ENCODE results near the gene STEAP3.

- PRO-cap, result no peak
CAGE:
- cytosol, long polyA minus RNA, result no peak
- cytosol, long polyA plus RNA, result no peak
- long polyA plus RNA, result no peak
- nucleus, long polyA minus RNA, result no peak
- nucleus, long polyA plus RNA, result no peak
Observed at GRCh38 chr2:113158886-113159521, 14.8 kb upstream of the PSD4 start.

DNA sequence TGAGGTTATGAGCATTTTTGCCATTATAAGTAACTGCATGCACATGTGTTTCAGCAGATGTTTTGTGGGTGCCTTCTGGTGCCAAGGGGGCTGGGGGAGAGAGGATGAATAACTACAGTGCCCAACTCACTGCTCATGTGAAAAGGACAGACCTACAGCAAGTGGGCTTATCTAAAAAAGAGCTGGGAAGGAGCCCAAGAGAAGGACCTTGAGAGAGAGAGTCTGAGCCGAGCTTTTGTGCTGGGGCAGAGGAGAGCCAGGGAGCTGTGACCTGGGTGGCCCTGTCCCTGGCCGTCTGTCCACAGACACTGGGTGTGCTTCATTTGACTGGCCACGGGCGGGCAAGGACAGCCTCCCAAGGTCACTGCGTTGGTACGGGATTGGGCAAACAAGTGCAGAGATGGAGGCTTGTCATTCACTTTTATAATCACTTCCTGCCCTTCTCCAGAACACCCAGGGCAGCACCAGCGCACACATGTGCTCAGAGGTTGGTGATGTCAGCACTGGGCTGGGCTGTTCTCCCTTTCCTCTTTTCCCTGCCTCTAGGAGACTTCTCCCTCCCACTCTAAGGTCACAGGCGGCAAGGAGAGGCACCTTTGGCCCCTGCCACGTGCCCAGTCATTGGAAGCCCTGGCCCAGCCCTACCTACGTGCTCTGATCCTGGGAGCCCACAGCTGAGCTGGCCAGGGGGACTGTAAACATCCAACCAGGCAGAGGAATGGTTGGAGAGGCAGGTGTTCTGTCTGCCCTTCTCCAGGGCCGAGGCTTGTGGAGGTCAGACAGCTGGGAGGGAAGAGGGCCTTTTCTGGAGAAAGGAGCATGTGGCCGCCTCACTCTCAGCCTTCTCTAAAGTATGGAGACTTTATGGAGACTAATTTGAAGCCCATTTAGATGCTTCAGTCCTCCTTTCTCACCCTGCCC lies 6.5 kb upstream of the PSD4 start:
- PRO-cap, result no peak
CAGE:
- cytosol, long polyA minus RNA, result no peak
- cytosol, long polyA plus RNA, result no peak
- long polyA plus RNA, result no peak
- nucleus, long polyA minus RNA, result no peak
- nucleus, long polyA plus RNA, result no peak

DNA sequence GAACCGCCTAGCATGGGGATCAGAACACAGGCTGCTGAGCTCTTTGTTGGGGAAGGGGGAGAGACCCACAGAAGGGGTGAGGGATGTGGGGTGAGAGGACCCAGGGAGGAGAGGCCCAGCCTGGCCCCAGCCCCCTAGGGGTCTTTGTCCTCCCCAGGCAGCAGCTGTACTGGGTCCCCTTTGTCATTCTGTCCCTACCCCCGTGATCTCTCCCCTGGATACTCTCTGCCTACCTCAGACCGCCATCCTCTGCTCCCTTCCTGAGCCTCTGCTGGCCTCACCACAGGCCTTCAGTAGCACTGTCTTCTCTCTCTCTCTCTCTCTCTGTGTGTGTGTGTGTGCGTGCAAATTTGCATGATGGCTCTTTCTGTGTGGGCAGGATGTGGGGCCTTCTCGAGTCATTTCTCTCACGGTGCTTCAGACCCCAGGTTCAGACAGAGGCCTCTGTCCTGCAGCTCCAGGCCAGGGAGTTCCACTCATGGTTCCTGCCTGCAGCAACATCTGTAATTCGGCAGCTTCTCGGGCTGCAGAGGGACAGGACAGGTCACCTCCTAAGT lies 1.3 kb downstream of the PSD4 start:
- PRO-cap, result no peak
CAGE:
- cytosol, long polyA minus RNA, result no peak
- cytosol, long polyA plus RNA, result no peak
- long polyA plus RNA, result no peak
- nucleus, long polyA minus RNA, result no peak
- nucleus, long polyA plus RNA, result no peak

DNA sequence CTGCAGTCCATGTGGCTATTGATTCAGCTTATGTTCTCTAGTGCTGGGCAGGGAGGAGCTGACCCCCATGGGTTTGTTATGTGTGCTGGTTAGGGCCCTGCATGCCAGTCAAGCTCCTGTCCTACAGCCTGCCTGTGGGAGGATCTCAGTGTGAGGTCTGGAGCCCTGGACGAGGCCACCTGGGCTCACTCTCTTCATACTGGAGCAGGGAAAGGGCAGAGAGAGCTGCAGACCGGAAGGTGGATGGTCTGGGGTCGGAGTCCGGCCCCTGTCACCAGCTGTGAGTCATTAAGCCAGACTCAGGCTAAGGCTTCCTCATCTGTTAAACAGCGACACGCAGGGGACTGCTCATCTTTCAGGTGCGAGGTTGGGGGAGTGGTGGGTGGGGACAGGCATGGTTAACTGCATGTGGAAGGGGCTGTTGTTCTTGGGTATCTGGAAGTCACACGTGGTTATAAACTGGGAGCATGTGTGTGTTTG lies 6.6 kb downstream of the PSD4 start:
- PRO-cap, result no peak
CAGE:
- cytosol, long polyA minus RNA, result no peak
- cytosol, long polyA plus RNA, result no peak
- long polyA plus RNA, result no peak
- nucleus, long polyA minus RNA, result no peak
- nucleus, long polyA plus RNA, result no peak

DNA sequence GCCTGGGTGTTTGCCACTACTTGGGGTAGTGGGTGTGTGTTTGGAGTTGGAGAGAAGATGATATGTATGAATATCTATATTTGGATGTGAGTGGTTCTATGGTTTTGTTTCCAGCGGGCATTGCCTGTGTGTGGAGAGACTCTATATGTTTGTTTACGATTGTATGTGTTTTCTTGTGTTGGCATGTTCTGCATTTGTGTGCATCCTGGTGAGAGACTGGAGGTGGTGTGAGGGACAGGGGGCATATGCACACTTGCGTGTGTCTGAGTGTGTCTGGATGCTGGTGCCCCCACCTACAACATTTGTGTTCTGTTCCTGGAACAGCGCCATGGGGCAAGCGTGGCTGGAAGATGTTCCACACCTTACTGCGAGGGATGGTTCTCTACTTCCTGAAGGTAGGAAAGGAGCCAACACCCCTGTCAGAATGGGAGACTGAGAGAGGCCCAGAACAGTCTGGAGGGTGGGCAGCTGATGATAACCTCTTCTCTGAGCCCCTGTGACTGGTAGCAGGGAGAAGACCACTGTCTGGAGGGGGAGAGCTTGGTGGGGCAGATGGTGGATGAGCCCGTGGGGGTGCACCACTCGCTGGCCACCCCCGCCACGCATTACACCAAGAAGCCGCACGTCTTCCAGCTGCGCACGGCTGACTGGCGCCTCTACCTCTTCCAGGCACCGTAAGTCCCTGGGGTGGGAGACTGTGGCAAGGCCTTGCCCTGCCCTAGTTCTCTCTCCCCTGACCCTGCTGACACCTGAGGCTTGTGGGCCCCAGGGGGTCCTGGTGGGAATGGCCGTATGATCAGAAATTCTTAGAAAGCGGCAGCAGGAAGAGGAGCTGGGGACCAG lies 23.7 kb downstream of the PSD4 start:
- PRO-cap, result no peak
CAGE:
- cytosol, long polyA minus RNA, result no peak
- cytosol, long polyA plus RNA, result no peak
- long polyA plus RNA, result no peak
- nucleus, long polyA minus RNA, result no peak
- nucleus, long polyA plus RNA, result no peak

DNA sequence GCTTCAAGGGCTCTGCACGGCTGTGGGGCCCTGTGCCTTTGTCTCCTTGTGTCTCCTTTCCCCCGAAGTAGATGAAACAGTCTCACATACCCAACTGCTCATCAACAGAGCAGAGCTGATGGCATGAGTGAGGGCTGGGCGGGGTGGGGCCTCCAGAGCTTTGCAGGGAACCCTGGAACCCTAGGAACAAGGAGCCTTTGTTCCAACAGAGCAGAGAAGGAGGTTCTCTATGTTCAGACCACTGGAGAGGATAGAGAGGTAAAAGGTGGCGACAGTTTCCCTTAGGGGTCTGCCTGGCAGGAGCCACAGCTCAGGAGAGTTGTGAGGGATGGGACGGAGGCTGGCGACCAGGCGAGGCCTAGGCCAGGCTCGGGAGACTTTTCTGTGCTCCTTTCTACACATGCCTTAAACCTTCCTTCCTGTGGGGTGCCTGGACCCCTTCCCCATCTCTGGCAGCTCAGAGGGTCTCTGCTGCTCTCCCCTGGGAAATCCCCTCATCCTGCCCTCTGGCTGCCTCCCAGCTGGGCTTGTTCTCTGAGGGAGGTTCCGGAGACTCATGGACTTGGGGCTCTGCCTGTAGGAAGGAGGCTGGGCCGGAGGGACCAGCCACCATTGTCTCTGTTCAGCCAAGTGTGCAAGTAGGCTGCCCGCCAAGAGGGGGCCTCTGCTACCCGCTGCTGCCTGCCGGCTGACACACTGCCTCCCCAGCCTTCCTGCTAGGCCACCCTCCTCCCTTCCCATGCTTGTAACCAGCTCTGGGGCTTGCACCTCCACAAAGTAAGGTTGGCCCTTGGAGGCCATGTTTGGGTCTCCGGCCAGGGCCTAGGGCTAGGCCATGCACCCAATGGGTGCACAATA lies 28.5 kb downstream of the PSD4 start:
- PRO-cap, result no peak
CAGE:
- cytosol, long polyA minus RNA, result no peak
- cytosol, long polyA plus RNA, result no peak
- long polyA plus RNA, result no peak
- nucleus, long polyA minus RNA, result no peak
- nucleus, long polyA plus RNA, result no peak

GRCh38 chr2:113244159-113244792 lies 34.4 kb downstream of the PAX8 start:
- PRO-cap, result no peak
CAGE:
- cytosol, long polyA minus RNA, result no peak
- cytosol, long polyA plus RNA, result no peak
- long polyA plus RNA, result no peak
- nucleus, long polyA minus RNA, result no peak
- nucleus, long polyA plus RNA, result no peak

GRCh38 chr2:113265427-113266676 lies 12.9 kb downstream of the PAX8 start:
- PRO-cap, result no peak
CAGE:
- cytosol, long polyA minus RNA, result no peak
- cytosol, long polyA plus RNA, result no peak
- long polyA plus RNA, result no peak
- nucleus, long polyA minus RNA, result no peak
- nucleus, long polyA plus RNA, result no peak

- PRO-cap, result no peak
CAGE:
- cytosol, long polyA minus RNA, result no peak
- cytosol, long polyA plus RNA, result no peak
- long polyA plus RNA, result no peak
- nucleus, long polyA minus RNA, result no peak
- nucleus, long polyA plus RNA, result no peak
Observed at GRCh38 chr2:113342718-113343137, 64.0 kb upstream of the PAX8 start.

GRCh38 chr2:113891359-113891886 lies 1.5 kb downstream of the ACTR3 start:
- PRO-cap, result bidirectional peak, plus-strand start at chr2:113891594, minus-strand start at chr2:113891462
CAGE:
- cytosol, long polyA minus RNA, result no peak
- cytosol, long polyA plus RNA, result no peak
- long polyA plus RNA, result no peak
- nucleus, long polyA minus RNA, result no peak
- nucleus, long polyA plus RNA, result no peak

DNA sequence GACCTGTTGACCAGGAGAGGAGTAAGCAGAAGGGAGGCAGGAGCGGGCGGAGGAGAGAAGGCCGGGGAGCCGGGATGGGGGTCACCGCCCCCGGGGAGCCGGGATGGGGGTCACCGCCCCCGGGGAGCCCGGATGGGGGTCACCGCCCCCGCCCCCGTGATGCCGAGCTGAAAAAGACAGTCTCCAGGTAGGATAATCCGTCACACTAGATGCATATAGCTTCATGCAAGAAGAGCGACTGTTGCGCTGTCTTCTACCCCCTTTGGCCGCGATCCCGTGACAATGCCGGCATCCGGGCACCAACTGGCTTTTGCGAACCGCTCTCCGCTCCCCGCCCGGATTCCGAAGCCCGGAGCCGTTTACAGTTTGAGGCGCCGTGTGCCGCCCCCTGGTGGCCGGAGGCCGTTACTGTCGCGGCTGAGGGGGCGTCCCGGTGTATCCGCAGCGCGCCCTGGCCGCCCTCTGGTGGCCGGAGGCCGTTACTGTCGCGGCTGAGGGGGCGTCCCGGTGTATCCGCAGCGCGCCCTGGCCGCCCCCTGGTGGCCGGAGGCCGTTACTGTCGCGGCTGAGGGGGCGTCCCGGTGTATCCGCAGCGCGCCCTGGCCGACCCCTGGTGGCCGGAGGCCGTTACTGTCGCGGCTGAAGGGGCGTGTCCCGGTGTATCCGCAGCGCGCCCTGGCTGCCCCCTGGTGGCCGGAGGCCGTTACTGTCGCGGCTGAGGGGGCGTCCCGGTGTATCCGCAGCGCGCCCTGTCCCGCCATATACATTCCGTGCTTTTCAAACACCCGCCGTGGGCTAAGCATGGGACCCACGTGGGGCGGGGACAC lies 89.6 kb downstream of the ACTR3 start:
- PRO-cap, result no peak
CAGE:
- cytosol, long polyA minus RNA, result no peak
- cytosol, long polyA plus RNA, result no peak
- long polyA plus RNA, result no peak
- nucleus, long polyA minus RNA, result no peak
- nucleus, long polyA plus RNA, result no peak

GRCh38 chr2:114714114-114714687 lies 271.8 kb downstream of the DPP10 start:
- PRO-cap, result no peak
CAGE:
- cytosol, long polyA minus RNA, result no peak
- cytosol, long polyA plus RNA, result no peak
- long polyA plus RNA, result no peak
- nucleus, long polyA minus RNA, result no peak
- nucleus, long polyA plus RNA, result no peak

DNA sequence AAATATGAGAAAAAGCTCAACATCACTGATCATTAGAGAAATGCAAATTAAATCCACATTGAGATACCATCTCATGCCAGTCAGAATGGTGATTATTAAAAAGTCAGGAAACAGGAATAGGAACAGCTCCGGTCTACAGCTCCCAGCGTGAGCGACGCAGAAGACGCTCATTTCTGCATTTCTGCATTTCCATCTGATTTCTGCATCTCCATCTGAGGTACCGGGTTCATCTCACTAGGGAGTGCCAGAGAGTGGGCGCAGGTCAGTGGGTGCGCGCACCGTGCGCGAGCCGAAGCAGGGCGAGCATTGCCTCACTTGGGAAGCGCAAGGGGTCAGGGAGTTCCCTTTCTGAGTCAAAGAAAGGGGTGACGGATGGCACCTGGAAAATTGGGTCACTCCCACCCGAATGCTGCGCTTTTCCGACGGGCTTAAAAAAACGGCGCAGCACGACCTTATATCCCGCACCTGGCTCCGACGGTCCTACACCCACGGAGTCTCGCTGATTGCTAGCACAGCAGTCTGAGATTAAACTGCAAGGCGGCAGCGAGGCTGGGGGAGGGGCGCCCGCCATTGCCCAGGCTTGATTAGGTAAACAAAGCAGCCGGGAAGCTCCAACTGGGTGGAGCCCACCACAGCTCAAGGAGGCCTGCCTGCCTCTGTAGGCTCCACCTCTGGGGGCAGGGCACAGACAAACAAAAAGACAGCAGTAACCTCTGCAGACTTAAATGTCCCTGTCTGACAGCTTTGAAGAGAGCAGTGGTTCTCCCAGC lies 10.6 kb upstream of the DDX18 start:
- PRO-cap, result no peak
CAGE:
- cytosol, long polyA minus RNA, result no peak
- cytosol, long polyA plus RNA, result no peak
- long polyA plus RNA, result no peak
- nucleus, long polyA minus RNA, result no peak
- nucleus, long polyA plus RNA, result no peak

DNA sequence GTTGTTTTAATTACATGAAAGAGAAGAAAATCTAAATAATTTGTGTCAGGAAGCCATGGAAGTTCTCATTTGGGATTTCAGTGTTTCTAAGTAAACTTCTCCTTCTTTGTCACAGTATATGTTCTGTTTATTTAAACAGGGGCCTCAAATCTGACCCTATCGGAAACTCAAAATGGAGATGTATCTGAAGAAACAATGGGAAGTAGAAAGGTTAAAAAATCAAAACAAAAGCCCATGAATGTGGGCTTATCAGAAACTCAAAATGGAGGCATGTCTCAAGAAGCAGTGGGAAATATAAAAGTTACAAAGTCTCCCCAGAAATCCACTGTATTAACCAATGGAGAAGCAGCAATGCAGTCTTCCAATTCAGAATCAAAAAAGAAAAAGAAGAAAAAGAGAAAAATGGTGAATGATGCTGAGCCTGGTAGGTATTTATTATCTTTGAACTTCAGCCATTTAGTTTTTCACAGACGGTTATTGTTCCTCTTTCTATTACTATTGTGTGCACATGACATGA lies 2.9 kb downstream of the DDX18 start:
- PRO-cap, result no peak
CAGE:
- cytosol, long polyA minus RNA, result no peak
- cytosol, long polyA plus RNA, result no peak
- long polyA plus RNA, result no peak
- nucleus, long polyA minus RNA, result no peak
- nucleus, long polyA plus RNA, result no peak

- PRO-cap, result no peak
CAGE:
- cytosol, long polyA minus RNA, result no peak
- cytosol, long polyA plus RNA, result no peak
- long polyA plus RNA, result no peak
- nucleus, long polyA minus RNA, result no peak
- nucleus, long polyA plus RNA, result no peak
Observed at GRCh38 chr2:117917220-117917690, 96.6 kb downstream of the CCDC93 start.

DNA sequence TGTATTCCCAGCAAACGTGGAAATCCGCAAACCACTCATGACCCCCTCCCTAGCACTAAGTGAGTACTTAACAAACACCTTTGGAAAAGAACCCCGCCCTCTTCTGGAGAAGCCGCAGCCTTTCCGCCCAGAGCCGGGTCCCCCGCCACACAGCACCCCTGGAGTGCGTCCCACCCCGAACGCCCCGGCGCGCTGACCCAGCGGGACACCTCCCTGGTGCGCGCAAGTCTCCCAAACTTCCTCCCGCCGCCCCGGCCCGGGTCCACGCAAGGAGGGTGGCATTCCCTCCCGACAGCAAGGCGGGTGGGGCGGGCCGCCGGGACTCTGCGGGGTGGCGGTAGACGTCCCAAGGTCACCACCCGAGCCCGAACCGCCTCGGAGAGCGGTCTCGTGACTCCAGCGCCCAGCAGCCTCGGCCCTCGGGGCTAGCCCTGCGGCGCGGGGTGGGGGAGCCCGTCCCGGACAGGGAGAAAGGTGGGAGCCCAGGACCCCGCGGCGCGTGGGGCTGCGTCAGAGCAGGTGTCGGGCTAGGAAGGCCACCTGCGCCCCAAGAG lies 622 bp downstream of the CCDC93 start:
- PRO-cap, result no peak
CAGE:
- cytosol, long polyA minus RNA, result no peak
- cytosol, long polyA plus RNA, result no peak
- long polyA plus RNA, result no peak
- nucleus, long polyA minus RNA, result no peak
- nucleus, long polyA plus RNA, result no peak

- PRO-cap, result no peak
CAGE:
- cytosol, long polyA minus RNA, result no peak
- cytosol, long polyA plus RNA, result no peak
- long polyA plus RNA, result no peak
- nucleus, long polyA minus RNA, result no peak
- nucleus, long polyA plus RNA, result no peak
Observed at GRCh38 chr2:118077471-118078193, 10.6 kb upstream of the INSIG2 start.

DNA sequence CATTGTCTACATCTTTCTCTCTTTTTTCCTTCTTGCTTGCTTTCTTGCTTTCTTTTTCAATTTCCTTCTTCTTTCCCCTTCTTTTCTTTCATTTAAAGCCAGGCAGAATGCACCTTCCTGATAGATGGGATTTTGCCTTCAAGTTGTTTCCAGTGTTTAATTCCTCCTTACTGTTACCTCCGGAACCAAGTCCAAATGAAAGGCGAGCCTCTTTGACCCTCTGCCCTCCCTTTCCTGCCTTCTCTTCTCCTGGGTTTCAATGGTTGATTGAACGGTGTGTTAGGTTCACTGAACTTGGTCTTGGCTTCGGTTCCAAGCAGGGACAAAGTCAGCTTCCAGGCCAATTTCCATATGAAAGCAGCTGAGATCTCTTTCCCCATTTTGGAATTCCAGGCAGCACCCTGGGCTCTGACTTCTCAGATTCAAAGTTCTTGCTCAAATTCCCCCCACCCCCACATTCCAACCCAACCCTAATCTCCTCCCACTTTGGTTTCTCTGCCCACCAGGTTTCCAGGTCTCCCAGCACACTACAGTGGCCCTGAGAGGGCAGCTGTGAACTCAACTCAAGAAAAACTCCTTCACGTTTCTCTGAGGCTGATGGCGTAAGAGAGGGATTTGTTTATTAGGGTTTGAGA lies 230.9 kb downstream of the INSIG2 start:
- PRO-cap, result no peak
CAGE:
- cytosol, long polyA minus RNA, result no peak
- cytosol, long polyA plus RNA, result no peak
- long polyA plus RNA, result no peak
- nucleus, long polyA minus RNA, result no peak
- nucleus, long polyA plus RNA, result no peak

DNA sequence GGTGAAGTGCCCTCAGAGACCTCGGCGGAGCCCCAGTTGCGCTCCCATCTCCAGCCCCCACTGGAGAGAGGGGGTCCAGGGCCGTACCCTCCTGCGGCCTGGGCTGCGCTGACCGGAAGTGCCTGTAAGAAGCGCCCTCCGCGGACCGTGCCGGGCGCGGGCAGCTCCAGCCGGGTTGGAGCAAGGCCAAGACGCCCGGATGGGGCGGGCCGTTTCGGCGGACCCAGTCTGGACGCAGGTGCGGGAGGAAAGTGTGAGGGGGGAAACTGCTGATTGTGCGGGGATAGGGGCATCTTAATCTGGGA lies 11.5 kb downstream of the EN1 start:
- PRO-cap, result no peak
CAGE:
- cytosol, long polyA minus RNA, result no peak
- cytosol, long polyA plus RNA, result no peak
- long polyA plus RNA, result no peak
- nucleus, long polyA minus RNA, result no peak
- nucleus, long polyA plus RNA, result no peak

DNA sequence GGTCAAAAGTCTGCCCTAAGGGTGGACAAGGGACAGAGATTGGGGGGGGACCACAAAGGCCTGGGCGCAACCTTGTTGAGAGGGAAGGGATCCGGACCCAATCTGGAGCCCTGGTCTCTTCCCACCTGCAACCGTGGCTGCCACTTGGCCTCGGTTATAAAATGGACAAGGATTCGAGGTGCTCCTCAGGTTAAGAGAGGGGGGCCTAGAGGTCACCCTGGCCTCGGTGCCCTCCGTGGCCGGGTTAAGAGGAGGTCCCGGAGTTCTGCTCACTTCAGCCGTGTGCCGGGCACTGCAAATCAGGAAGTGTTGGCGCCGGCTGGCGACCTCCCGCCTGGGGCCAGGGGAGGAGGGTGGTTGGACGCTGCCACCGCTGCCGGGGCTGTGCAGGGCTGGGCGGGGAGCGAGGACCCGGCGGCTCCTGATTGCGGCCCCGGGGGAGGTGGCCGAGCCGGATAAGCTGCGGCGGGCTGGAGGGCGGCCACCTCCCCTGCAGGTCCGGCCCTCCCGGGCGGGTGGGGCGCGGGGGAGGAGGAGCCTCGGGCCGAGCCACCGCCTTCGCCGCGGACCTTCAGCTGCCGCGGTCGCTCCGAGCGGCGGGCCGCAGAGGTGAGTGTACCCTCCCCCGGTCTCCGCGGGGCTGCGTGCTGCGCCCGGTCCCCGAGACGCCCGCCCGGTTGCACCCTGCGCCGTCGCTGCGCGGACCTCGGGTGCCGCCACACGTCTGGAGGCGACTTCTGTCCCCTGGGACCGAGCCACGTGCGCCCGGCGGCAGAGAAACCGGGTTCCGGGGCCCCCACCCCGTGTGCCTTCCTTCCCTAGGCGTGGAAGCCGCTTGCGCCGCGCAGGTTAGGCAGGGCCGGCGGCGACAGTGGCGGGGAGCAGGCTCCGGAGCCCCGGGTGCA lies at the start of gene STEAP3:
TSS of gene STEAP3 (plus strand) at position 555 of the 905 bp plus-strand sequence.
- PRO-cap, result bidirectional peak, plus-strand start at position 574 of the sequence, minus-strand start at position 308 of the sequence
CAGE:
- cytosol, long polyA minus RNA, result no peak
- cytosol, long polyA plus RNA, result no peak
- long polyA plus RNA, result no peak
- nucleus, long polyA minus RNA, result no peak
- nucleus, long polyA plus RNA, result no peak

Measured in endothelial cell of umbilical vein (primary cell).